Right atrium auricular region (tissue), 2 donors: ENCODE measurements around the genes UBA7, SEMA3F, TUSC2 and CACNA2D2.

DNA sequence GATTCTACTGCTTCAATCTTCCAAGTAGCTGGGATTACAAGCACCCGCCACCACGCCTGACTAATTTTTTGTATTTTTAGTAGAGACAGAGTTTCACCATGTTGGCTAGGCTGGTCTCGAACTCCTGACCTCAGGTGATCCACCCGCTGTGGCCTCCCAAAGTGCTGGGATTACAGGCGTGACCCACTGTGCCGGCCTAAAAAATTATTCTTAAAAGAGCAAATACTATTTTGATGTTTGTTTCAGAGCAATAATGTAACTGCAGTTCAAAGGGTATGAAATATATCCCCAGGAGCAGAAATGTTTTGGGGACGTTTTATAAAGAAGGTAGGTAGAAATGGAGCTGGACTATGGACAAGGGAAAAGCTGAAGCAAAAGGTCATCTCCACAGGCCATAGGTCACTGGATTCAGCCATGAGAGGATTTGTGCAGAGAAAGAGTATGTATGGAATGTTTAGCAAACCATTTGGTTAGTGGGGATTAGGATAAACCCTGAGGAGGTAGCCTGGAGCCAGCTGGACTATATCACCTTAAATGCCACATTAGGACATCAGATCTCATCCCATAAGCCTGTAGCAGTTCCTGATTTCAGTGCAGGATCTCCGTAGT is 5.1 kb downstream of the IP6K1 start:
- PRO-cap = no peak
- RAMPAGE, long total RNA, 2 experiments = no peak in any of the 2 experiments

GRCh38 chr3:49786619-49787468 is 502 bp upstream of the IP6K1 start:
- PRO-cap = bidirectional peak, plus-strand start at chr3:49786784, minus-strand start at chr3:49786488
- RAMPAGE, long total RNA, 2 experiments = no peak in any of the 2 experiments

- PRO-cap = no peak
- RAMPAGE, long total RNA, 2 experiments = no peak in any of the 2 experiments
Observed at GRCh38 chr3:49802623-49802777, 561 bp upstream of the INKA1 start.

GRCh38 chr3:49807257-49808150 is 4.4 kb downstream of the INKA1 start:
- PRO-cap = no peak
- RAMPAGE, long total RNA, 2 experiments = no peak in any of the 2 experiments

- PRO-cap = bidirectional peak, plus-strand start at chr3:49814016, minus-strand start at chr3:49813946
- RAMPAGE, long total RNA, 2 experiments = no peak in any of the 2 experiments
Observed at GRCh38 chr3:49813804-49814566, at the start of gene UBA7. UBA7 (minus strand) TSS chr3:49813953.

DNA sequence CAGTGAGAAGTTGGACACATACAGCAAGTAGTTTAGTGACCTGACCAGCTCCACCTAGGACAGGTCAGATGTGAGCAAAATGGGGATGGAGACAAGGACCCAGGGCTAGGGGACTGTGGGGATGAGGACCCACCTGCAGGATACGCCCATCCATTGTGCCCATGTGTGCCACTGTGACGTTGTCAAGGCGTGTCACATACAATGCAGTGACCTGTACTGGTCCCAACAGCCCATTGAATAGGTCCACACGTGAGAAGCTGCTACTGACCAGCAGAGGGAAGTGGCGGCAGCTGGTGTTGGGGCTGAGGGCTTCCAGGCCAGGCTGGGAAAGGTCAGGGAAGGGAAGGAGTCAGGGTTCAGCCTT is 4.7 kb downstream of the MST1R start:
- PRO-cap = no peak
- RAMPAGE, long total RNA, 2 experiments = no peak in any of the 2 experiments

DNA sequence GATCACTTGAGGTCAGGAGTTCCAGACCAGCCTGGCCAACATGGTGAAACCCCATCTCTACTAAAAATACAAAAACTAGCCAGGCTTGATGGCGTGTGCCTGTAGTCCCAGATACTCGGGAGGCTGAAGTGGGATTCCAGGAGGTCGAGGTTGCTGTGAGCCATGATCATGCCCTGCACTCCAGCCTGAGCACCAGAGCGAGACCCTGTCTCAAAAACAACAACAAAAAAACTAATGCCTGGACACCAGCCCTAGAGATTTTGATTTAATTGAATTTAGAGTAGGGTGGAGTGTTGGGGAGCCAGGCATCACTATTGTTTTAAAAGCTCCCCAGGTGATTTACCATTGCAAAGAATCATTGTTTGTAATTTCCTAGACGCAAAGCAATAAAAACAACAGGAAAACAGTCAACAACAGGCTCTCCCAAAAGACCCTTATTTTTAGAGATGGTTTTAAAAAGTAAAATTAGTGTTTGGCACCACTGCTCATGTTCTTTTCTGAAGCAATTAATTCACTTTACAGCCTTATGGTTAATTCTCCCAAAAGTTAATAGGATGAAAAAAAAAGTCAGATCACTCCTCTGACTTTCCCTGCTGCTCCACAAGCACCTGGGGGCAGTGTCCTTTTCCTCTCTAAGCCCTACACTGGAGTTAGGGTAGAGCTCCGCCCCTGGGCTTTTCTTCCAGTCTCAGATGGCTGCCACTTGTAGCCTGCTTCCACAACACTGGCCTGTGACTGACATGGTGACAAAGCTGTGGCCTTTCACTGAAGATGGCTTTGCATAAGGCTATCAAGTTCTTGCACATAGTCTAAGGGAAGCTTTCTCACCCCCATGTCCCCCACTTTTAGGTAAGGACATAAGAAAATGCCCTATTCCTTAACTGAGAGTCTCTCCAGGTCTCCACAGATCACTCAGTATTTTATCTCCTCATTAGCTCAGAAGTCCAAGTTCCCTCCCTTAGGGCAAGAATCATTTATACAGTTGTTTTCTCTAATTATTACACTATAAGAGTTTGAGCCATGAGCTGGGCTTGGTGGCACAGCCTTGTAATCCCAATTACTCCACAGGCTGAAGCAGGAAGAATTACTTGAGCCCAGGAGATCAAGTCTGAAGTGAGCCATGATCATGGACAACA is 1.2 kb upstream of the MON1A start:
- PRO-cap = no peak
- RAMPAGE, long total RNA, 2 experiments = no peak in any of the 2 experiments

DNA sequence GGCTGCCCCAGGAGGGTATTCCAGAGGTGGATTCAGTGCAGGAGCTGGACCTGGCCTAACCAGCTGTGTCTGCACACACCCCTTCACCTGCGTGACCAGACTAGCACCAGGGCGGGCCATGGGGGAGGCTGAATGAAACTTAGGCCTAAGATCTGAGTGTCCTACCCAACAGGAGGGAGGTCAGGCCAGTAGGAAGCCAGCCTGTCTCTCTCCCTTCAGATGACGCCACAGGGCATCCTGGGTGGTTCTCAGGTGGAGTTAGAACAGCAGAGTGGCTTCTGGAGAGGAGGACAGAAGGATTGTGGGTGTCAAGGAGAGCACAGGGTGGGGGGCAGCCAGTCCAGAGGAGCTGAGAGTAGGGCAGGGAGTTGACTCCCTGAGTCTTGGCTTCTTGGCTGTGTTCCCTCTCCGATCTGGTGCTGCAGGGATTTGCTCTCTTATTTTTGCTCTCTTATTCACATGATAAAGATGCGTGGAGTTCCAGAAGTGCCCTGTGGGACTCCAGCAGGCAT is 3.3 kb upstream of the SEMA3F start:
- PRO-cap = no peak
- RAMPAGE, long total RNA, 2 experiments = no peak in any of the 2 experiments

DNA sequence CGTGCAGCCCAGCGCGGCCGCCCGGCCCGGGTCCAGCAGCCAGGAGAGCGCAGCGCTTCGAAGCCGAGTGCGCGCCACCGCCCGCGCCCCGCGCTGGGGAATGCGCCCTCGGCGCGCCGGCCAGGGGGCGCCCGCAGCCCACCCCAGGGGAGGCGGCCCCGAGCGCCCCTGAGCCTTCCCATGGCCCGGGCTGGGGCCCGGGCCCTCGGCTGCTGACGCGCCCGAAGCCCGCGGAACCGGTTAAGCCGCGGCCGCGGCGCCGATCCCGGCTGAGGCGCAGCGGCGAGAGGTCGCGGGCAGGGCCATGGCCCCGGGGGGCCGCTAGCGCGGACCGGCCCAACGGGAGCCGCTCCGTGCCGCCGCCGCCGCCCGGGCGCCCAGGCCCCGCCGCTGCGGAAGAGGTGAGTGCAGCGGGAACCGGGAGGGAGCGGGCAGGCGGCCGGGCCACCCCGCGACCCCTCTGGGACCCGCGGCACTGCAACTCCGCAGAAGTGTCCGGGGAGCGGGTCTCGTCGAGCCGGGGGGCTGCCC is at the start of gene SEMA3F:
Gene SEMA3F (plus strand): TSS at position 161 of the 531 bp plus-strand sequence.
- PRO-cap = unidirectional peak, plus-strand start at position 181 of the sequence
- RAMPAGE, long total RNA, 2 experiments = no peak in any of the 2 experiments

GRCh38 chr3:50156685-50157742 is 1.9 kb downstream of the SEMA3F start:
- PRO-cap = no peak
- RAMPAGE, long total RNA, 2 experiments = no peak in any of the 2 experiments

- PRO-cap = no peak
- RAMPAGE, long total RNA, 2 experiments = no peak in any of the 2 experiments
Observed at GRCh38 chr3:50203107-50203721, 1.9 kb upstream of the SLC38A3 start.

GRCh38 chr3:50211195-50211546 is 6.1 kb downstream of the SLC38A3 start:
- PRO-cap = no peak
- RAMPAGE, long total RNA, 2 experiments = no peak in any of the 2 experiments

DNA sequence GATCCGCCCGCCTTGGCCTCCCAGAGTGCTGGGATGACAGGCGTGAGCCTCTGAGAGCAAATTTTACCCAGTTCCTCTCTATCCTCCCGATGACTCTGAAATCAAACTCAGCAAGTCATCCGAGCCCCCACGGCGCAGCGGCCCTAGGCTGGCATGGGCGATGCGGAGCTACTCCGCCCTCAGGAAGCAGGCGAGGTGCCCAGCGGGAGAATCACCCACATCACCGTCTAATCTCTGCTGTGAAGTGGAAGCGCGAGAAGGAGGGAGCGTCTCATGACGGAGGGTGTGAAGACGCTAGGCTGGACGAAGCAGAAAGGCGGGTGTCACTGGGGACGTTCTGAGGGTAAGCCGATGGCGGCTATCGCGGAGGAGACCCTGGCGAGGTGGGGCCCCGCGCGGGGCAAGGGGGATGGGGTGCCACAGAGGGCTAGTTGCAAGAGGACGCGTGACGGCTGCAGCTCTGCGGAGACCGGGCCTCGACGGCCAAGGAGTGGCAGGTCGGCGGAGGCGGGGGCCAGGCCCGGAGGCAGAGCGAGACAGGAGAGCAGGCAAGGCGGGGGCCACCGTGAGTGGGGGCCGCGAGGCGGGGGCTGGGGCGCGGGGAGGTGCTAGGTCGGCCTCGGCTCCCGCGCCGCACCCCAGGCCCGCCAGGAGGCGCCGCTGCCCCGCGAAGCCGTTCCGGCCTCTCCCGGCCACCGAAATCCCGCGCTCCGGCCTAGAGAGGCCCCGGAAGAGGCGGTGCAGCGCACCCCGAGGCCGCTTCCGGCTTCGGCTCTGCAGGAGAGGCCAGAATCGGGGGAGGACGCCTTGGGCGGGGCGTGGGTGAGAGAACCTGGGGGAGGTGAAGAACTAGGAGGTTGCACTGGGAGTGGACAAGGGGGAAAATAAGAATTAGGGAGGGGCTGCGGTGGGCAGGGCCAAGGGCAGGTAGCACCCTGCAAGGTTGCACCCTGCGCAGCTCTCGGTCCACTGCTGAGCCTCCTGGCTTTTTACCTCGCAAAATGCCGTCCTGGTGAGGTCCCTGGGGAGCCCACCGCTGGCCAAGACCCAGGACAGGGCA is 8.8 kb upstream of the GNAI2 start:
- PRO-cap = bidirectional peak, plus-strand start at position 774 of the sequence, minus-strand start at position 651 of the sequence
- RAMPAGE, long total RNA, 2 experiments = no peak in any of the 2 experiments

- PRO-cap = no peak
- RAMPAGE, long total RNA, 2 experiments = no peak in any of the 2 experiments
Observed at GRCh38 chr3:50242106-50242505, 6.1 kb downstream of the GNAI2 start.

GRCh38 chr3:50245783-50246511 is 9.9 kb downstream of the GNAI2 start:
- PRO-cap = unidirectional peak, minus-strand start at chr3:50246057; bidirectional peak, plus-strand start at chr3:50246394, minus-strand start at chr3:50246090
- RAMPAGE, long total RNA, 2 experiments = no peak in any of the 2 experiments

DNA sequence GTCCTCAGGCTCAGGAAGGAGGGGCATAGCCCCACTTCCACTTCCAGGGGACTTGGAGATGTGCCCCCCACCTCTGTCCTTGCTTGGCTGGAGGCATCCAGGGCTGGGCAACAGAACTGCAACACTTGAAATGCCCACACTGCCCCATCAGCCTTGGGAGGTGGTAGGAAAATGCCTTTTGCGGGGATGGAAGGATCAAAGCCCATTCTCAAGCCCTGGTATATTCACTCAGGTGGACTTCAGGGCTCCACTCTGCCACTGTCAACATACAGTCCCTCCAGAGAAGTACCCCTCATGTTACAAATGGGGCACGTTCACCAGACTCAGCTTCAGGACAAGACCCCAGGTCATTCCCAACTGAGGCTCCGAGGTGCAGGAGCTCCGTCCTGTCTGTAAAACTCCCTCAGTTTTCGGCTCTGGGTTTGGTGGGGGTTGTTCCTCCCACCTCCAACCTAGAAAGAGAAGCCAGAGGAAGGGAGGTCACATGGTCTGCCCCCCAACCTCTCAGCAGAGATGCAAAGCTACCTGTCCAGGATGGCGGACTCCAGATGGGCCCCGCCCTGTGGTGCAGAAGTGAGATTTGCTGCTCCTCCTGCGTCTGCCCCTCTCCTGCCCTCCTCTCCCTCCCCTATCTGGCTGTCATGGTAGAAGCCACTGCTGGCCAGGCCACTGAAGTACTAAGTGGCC is 2.4 kb upstream of the SEMA3B start:
- PRO-cap = no peak
- RAMPAGE, long total RNA, 2 experiments = no peak in any of the 2 experiments

DNA sequence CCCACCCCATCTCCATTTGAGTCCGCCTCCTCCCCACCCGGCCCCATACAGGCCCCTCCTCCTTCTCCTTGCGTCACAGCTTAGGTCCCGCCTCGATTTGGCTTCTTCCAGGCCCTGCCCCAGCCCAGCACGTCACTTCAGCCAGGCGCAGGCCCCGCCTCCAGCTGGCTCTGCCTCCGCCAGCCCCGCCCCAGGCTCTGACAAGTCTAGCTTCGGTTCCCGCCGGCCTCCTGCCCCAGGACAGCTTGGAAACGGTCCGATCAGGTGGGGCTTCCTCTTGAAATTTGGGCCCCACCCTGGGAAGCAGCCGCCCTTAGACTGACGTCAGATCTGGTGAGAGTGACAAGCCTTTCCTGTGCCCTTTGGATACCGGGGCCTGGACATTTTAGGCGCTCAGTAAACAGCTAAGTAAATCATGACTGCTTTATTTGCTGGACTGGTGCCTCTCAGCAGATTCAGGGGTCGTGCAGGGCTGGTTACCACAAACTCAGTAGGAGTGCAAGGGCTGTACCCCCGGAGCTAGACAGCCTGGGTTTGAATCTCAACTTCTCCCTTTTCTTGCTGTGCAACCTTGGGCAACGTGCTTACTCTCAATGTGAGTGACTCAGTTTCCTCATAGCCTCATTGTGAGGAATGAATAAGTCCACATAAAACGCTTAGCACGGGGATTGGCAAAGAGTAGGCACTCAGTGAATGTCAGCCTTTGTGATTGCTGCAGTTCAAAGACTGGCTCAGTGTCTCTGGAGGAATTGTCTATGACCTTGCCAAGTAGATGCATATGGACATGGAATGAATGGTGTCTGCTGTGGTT is 484 bp upstream of the HYAL3 start:
- PRO-cap = bidirectional peak, plus-strand start at position 362 of the sequence, minus-strand start outside the sequence
- RAMPAGE, long total RNA, 2 experiments = no peak in any of the 2 experiments

DNA sequence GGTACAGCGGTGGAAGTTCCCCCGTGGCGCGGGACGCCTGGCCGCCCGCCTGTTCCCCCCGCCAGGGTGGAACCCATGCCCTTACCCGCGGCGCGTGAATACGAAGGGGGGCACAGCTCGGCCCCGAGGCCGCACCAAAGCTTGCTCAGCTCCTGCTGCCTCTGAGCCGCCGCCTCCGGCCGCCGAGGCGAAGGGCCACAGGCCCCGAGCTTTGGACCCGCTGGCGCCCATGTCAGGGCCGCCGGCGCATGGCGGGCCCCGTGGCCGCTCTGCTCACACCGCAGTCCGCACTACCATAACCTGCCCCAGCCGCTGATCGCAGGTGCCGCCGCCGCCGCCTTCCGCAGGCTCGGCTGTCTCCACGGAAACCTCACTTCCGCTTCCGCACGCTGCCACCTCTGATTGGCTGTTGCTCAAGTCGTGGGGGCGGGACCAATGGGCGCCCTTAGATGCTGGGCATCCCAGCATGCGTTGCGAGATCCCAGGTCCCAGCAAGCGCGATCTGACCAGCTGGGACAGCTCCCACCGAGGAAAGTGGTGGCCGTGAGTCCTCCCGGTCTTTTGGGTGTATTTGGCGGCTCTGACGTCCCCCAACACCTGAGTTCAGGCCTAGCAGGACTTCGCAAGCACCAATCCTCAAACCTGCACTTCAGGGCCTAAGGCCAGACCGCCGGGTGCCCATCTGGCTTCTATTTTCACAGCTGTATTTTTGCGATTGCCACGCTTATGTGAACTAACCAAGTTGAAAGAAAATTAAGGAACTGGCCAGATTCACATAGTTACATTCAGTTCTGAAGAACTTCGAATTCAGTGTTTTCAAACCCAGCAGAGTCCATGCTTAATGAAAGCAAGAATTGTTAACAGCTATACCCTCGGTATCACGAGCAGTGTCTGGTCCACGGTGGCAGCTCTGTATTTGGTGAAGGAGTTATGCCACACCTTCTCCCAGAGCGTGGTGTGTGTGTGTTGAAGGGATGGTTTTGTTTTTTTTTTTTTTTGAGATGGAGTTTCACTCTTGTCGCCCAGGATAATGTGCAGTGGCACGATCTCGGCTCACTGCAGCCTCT is at the start of gene TUSC2:
Gene TUSC2 (minus strand): TSS at position 355 of the 1,067 bp plus-strand sequence.
- PRO-cap = bidirectional peak, plus-strand start at position 505 of the sequence, minus-strand start at position 351 of the sequence
- RAMPAGE, long total RNA, 2 experiments = start-site peak on the minus strand in 1 of 2 experiments, centred at position 327 of the sequence, 102 reads per replicate

GRCh38 chr3:50357411-50357995 is 1.8 kb downstream of the TMEM115 start:
- PRO-cap = no peak
- RAMPAGE, long total RNA, 2 experiments = no peak in any of the 2 experiments

- PRO-cap = bidirectional peak, plus-strand start at chr3:50503800, minus-strand start at chr3:50503634
- RAMPAGE, long total RNA, 2 experiments = no peak in any of the 2 experiments
Observed at GRCh38 chr3:50502813-50503980, at the start of gene CACNA2D2. CACNA2D2 (minus strand) TSS chr3:50503634.